HT1080 (cell line): ENCODE measurements around a stretch of chr5.

GRCh38 chr5:142223759-142224268 lies 101.0 kb downstream of the SPRY4 start:
RAMPAGE:
- cytosol, long total RNA: no peak
- long total RNA: no peak
- nucleus, long total RNA: no peak

RAMPAGE:
- cytosol, long total RNA: no peak
- long total RNA: no peak
- nucleus, long total RNA: no peak
These were observed 23.4 kb downstream of the SPRY4 start for GRCh38 chr5:142301513-142301751.

DNA sequence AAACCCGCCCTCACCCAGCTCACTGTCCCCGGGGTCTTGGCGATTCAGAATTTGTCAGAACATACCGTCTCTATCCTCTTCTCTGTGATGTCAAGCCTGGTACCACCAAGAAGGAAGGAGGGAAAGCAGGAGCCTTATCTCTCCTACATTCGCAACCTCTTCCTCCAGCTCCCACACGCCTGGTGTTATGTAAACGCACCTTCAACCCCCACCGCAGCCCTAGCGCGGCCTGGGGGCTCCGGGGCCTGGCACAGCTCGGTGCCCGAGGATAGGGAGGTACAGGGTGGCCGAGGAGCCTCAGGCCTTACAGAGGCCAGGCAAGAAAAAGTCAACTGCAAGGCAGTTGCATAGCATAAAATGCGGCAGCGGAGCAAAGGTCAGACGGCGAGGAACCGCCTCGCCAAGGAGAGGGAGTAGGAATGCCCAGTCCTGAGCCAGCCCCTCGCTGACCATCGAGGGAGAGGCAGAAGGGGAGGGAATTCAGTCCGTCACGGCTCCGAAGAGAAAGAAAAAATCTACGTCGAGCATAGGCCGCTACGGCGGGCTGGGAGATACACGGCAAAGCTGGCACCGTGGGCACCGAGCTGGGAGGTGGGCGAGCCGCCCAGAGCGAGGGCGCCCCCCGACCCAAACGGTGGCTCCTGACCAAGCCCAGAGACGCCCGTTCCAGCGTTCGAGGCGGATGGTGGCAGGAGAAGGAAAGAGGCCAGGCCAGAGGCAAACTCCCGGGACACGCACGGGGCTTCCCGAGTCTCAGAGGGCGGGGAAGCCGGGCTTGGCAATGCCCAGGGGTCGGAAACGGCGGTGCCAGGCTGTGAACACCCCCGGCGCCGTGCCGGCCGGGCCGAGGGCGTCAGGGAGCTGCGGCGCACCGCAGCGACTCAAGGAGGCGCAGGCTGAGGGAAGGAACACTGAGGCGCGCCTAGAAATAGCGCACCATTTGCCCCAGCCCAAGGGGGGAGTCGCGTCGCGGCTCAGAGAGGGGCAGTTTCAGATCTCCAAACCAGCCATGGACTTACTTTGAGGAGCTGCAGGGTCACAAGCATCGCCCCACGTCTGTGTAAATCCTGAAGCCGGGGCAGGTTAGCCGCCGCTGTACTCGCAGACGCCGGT lies 640 bp downstream of the SPRY4 start:
RAMPAGE:
- cytosol, long total RNA: no peak
- long total RNA: no peak
- nucleus, long total RNA: no peak

RAMPAGE:
- cytosol, long total RNA: no peak
- long total RNA: no peak
- nucleus, long total RNA: no peak
These were observed 31.4 kb upstream of the SPRY4 start for GRCh38 chr5:142356180-142356658.

RAMPAGE:
- cytosol, long total RNA: no peak
- long total RNA: no peak
- nucleus, long total RNA: no peak
These were observed 38.0 kb upstream of the SPRY4 start for GRCh38 chr5:142362680-142363322.

DNA sequence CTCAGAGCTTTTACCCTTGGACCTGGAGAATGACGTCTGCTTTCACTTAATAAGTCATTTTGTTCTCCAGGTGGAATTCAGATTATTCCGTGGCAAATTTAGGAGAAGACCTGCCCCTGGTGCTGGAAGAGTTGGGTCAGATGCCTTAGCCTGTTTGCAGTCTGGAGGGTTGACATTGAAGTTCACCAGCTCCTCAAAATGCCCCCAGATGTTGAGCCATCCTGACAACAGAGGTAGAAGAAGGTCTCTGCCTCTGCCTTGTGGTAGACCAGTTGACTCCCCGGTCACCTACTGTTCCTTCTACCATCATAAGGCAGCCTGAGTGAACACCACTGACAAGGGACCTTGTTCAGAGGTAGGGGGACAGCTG lies 176.5 kb downstream of the FGF1 start:
RAMPAGE:
- cytosol, long total RNA: no peak
- long total RNA: no peak
- nucleus, long total RNA: no peak

DNA sequence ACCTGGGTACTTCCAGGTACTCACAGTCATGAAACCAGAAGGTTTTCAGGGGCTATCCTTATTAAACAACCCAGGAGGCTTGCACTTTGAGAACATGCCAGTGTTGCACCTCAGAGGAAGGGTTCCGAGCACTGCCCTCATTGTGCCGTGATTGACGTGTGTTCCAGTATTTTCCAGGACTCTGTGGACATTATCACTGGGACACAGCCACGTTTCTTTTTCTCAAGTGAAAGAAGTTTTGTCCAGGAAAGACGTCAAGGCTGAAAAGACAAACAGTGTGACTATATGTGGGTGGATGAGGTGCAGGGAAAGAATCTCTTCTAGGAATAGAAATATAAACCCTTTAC lies 117.3 kb downstream of the FGF1 start:
RAMPAGE:
- cytosol, long total RNA: no peak
- long total RNA: no peak
- nucleus, long total RNA: no peak

DNA sequence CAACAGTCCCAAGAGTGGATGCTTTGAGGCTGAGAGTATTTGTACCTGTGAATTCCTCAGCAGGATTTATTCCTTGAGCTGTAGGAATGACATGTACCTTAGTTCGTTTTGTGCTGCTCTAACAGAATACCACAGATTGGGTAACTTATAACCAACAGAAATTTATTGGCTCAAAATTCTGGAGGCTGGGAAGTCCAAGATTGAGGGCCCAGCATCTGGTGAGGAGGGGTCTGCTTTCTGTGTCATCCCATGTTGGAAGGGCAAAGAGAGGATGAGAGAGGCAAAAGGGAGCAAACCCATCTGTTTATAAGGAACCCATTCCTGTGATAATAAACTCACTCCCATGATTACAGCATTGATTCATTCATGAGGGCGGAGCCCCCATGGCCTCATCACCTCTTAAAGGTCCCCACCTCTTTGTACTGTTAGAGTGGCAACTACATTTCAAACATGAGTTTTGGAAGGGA lies 29.3 kb downstream of the ARHGAP26 start:
RAMPAGE:
- cytosol, long total RNA: no peak
- long total RNA: no peak
- nucleus, long total RNA: no peak

DNA sequence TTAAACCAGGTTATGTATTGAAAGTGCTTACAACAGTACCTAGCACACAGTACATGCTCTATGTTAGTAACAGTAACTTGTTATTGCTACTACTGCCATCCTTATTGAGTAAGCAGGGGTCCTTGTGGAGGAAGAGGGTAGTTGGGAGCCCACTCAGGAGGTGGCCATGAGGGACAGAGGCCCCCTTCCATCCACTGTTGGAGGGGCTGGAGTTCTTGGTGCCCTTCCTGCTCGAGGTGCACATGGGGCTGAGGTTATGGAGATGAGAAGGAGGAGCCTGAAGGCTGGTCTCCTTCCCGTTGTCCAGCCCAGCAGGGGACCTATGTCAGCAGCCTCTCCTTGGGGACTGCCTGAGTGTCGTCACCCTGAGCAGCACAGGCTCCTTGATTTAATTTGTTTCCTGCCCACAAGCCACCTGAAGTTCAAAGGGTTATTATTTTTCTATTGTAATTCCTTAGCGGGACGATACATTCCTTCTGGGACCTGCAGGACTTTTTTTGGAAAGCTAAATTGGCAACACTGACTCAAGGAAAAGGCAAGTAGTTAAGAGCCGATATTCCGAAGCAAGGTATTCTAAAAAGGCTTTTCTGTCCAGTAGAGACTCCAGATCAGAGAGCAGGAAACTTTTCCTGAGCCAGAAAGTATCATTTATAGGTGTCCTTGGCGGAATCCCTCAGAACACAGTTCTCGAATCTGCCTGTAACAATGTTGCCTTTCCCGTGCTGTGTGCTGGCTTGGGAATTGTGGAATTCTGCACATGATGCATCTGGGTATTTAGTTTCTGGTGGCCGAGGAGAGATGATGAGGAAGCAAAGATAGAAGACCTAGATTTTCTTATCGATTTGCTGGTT lies 55.2 kb downstream of the ARHGAP26 start:
RAMPAGE:
- cytosol, long total RNA: no peak
- long total RNA: no peak
- nucleus, long total RNA: no peak

RAMPAGE:
- cytosol, long total RNA: no peak
- long total RNA: no peak
- nucleus, long total RNA: no peak
These were observed 58.6 kb downstream of the ARHGAP26 start for GRCh38 chr5:142828768-142829160.

DNA sequence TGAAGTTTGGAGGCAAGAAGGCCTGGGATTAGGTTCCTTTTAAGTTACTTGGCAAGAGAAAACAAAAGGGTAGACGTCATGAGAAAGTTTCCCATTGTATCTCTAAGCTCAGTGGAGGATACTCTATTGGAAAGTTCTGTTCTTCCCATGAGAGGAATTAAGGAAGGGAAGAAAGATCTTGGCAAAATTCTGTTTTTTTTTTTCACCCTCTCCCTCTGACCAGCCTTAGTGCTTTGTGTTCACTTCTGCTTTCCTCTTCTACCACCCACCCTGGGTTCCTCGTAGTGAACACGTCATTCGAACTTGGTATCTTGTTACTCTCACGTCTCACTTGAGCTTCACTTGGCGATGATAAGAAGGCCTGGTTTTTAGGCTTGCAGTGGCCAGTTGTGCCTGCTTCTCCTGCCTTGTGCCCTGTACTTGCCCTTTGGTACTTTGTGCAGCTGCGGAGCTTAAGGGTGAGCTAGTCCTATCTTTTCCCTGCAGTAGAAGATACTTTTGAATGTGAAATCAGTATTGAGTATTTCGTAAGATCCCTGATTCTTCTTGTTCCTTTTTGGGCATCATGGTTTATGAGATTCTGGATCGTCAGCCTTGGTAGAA lies 67.1 kb downstream of the ARHGAP26 start:
RAMPAGE:
- cytosol, long total RNA: no peak
- long total RNA: no peak
- nucleus, long total RNA: no peak

DNA sequence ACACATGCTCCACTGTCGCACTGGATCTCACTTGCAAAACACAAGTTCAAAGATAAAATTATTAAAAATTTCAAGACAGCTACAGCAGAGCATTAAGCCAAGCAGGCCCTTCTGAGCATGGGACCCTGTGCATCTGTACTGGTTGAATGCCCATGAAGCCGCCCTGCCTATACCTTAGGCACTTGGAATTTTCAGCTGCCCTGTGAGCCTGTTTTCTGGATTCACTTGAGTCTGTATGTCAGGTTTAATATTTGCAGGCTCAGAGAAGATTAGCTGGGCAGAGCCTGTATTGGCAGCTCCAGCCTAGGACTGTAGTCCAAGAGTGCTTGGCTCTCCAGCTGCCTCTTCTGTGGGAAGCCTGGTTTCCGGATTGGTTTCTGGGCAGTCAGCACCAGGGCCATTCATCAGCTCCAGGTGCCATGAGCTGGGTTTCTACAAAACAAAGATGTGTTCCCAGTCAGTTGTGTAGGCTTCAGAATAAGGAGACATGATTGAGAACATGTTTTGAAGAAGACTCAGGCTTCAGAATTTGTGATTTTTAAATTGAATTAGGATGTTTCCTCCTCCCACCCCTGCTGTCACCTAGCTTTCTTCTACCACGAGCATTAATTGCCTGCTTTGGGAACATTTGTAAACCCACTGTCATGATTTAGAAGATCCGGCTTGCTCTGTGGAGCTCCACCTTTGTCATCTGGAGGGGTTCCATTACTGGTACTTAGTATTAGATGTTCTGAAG lies 90.1 kb downstream of the ARHGAP26 start:
RAMPAGE:
- cytosol, long total RNA: no peak
- long total RNA: no peak
- nucleus, long total RNA: no peak

DNA sequence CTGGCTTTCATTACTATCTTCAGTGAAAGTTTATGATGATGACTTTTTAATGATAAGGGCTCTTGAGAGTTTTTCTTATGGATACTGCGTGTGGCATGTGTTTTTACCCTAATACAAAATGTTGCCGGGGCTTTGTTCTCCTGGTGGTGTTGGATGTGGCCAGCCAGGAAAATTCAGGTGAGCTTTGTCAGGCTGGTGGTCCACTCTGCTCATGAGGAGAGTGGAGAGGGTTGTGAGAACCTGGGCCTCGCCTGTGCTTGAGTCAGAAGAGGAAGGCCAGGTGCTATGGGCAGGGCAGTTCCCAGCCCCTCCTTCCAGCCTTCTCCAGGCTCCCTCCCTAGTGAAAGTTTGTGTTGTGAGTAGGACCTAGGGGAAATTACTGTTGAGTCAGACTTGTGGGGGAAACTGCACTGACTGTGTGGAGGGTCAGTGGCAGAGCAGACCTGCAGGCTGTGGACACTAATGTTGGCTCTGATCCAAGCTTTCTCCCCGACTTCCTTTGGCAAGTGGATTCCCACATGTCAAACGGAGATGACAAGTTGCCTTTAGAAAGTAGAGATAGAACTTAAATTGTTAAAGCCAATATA lies 102.5 kb downstream of the ARHGAP26 start:
RAMPAGE:
- cytosol, long total RNA: no peak
- long total RNA: no peak
- nucleus, long total RNA: no peak

RAMPAGE:
- cytosol, long total RNA: no peak
- long total RNA: no peak
- nucleus, long total RNA: no peak
These were observed 150.7 kb downstream of the ARHGAP26 start for GRCh38 chr5:142920852-142921202.

DNA sequence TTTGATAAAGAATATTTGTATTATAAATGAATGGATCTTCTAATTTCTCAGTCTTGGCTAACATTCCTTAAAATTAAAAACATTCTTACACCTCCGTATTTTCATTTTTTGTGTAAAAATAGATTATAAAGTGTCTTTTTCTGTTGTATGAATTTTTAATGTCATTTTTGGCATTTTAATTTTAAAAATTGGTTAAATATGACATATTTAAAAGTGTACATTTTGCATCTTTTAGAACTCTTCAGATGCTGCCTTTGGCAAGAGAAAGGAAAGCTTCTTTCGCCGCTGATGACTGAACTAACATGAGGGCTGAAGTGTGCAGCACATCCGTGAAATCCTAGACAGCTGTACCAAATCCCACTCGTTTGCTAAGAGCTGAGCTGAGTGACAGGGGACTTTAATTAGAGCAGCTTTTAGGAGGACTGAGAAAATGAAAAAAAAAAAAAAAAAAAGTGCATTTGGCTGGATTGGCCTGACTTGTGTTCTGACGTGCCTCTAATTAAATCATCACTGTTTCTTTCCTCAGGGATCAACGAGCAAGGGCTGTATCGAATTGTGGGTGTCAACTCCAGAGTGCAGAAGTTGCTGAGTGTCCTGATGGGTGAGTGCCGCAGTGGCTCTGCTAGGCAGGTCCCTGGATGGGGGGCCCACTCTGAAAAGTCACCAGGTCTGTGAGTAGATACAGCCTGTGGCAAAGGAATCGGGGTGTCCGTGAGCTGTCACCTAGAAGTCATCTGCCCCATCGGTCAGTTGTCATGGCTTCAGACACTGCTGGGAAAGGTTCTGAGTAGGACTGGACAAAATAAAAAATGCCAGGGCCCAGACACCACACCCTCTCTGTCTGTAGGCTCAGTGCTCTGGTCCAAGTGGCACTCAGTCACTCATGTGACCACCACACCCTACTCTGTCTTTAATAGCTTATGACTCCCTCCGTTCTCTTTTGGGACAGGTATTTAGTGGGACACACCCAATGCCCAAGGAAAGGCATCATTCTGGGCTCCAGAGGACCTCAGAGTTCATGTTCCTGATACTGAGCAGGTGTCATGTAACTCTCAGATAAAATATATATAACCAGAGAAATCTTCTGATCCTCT lies 271.5 kb downstream of the ARHGAP26 start:
RAMPAGE:
- cytosol, long total RNA: no peak
- long total RNA: no peak
- nucleus, long total RNA: no peak

DNA sequence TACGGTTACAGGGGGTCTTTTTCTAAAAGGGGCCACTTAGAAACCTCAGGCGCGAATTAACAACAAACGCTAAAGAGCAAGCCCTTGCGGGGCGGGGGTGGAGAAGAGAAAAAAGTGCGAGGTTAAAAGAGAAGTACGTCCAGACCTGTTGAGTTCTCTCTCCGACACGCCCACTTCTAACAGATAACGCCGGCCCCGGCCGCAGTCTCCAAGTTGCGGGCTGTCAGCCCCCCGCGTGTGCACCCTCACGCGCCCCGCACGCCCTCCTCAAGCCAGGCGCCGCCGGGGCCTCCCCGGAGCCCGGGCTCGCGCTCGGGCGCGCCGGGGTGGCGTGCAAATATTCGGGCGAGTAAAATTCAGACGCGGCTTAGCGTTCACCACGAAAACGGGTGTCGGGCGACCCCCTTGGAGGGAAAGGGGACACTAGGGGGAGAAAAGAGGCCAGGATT lies 1.0 kb downstream of the NR3C1 start:
RAMPAGE:
- cytosol, long total RNA: no peak
- long total RNA: no peak
- nucleus, long total RNA: no peak

DNA sequence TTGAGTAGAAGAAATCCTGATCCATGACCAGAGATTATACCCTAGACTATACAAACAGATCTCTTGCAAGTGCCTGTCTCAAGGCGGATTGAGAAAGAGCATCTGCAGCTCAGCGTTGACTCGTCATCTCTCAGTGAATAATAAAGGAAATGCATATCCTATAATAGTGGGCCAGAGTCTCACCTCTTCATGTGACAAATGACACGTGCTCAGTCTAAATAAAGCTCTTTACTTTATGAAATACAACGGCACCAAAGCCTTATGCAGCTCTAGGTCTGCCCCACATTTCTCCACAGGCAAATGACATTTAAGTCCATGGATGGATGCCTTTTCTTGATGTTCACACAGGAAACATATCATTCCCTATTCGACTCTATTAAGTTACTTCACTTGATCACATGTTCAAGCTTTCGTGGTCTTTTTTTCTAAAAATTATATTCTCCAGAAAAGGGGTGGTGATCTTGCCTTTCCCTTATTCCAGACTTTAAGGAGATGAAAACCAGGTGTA lies 179.5 kb upstream of the NR3C1 start:
RAMPAGE:
- cytosol, long total RNA: no peak
- long total RNA: no peak
- nucleus, long total RNA: no peak

RAMPAGE:
- cytosol, long total RNA: no peak
- long total RNA: no peak
- nucleus, long total RNA: no peak
These were observed 19.8 kb upstream of the HMHB1 start for GRCh38 chr5:143791941-143792831.

RAMPAGE:
- cytosol, long total RNA: no peak
- long total RNA: no peak
- nucleus, long total RNA: no peak
These were observed 188.8 kb downstream of the PRELID2 start for GRCh38 chr5:145646047-145647063.

DNA sequence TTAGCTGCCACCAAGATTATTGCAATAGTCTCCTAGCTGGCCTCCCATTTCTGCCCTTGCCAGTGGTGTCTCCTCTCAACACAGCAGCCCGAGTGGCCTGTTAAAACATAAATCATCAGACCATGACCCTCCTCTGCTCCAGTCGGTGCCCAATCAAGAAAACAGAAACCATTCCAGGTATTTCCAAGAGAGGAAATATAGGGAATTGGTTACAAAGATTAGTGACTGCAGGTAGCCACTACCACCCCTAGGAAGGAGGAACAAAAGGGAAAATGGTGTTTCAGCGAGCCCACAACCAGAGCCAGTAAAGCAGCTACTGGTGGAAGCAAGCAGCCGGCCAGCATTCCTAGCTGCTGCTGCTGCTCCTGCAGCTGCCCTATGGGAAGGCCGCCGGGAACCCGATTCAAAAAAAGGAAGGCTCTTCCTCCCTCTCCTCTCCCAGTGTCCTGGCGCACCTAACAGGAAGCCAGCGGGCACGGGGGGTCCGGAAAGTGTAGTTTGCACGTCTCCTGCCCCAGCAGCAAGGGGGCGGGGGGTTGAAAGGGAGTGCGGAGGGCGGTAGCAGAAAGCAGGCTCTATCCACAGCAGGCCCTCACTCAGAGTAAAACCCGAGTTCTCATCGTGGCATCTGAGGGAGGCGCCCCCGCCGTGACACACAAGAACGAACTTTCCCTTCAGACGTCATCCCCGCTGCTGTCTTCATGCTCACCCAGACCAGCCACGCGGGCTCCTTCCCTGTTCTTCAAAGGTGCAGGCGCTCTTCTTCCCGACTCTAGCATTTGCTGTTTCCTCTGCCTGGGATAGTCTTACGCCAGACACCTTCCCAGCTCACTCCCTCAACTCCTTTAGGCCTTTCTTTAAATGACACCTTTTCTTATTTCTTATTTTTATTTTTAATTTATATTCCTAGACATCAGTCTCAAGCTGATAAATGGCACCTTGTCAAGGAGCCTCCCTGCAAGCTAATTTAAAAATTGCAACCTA lies 16.5 kb downstream of the GRXCR2 start:
RAMPAGE:
- cytosol, long total RNA: no peak
- long total RNA: no peak
- nucleus, long total RNA: no peak